ENCODE results near the gene TP53BP1.

DNA sequence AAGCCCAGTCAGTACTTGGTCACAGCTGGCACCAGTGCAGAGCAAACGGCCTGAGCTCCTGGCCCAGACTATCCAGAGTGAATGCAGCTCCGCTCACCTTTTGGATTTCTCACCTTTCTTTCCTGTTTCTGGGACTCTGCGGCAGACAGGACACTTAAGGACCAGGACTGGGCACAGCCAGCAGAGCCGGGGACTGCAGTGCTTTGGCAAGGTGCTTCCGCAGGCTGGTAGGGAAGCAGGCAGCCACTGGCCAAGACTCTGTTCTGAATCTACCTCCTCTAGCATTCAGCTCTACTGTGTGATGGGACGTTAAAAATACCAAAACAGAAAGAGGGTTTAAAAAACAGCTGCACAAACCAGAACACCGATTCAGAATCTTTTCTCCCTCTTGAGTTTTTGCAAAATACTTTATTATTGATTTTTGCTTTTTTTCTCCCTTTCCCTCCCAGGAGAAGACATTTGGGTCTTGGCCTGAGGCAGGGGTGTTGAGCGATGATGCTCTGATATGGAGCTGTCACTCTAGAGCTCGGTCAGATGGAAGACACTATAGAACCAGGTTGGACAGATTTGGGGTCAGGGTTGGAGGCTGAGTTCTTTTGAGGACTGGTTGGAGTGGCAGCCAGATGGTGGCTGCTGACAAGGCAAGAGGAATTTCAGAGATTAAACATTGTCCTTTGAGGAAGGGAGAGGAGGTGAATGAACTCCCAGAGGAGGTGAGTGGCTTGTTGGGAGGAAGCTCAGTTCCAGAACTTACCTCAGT is 17.0 kb downstream of the CDAN1 start:
- RRBS, 2 experiments: no CpG with 5 or more reads among the region's 9 CpGs

DNA sequence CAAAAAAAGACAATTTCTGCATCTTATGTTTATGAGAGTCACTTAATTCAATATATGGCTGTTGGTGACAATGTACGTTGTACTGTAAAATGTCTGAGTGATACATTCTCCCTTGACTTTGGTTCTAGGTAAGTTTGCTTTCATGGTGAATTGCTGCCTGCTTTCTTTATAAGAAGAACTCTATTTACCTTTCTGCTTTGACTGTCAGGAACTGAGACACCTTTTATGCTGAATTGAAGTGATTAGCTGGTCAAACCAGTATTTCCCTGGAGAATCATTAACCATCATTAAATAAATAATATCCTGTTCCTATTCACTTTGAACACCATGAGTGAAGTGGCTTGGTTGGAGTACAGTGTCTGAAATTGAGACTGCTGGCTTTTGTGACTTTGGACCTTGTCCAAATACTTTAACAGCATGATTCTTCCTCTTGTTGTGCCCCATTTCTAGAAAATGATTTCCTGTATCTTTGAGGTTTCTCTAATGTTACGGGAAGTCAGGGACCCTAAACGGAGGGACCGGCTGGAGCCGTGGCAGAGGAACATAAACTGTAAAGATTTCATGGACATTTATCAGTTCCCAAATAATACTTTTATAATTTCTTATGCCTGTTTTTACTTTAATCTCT is 5.6 kb upstream of the TMEM62 start:
- RRBS, 2 experiments: no CpG with 5 or more reads among the region's 5 CpGs

- RRBS, 2 experiments: no CpG with 5 or more reads among the region's 17 CpGs
Observed at GRCh38 chr15:43134059-43134802, 845 bp downstream of the TMEM62 start.

DNA sequence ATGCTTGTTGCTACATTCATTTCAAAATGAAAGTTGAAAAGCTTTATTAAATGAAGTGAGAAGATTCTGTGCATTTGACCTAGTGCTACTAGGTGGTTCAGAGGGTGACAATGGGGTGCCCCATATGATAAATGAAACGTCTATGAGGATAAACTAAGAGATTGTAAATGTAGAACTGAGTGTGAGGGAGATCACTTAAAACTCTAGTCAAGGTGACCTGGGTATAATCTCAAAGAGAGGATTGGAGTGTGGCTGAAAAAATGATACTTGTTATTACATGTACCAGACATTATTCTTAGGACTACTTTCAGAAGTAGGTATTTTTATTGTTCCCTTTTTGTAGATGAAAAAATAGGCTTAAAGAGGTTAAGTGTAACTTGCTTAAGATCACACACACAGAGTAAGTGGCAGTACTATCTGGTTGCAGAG is 7.7 kb downstream of the ADAL start:
- RRBS, 2 experiments: no CpG with 5 or more reads among the region's 1 CpG

DNA sequence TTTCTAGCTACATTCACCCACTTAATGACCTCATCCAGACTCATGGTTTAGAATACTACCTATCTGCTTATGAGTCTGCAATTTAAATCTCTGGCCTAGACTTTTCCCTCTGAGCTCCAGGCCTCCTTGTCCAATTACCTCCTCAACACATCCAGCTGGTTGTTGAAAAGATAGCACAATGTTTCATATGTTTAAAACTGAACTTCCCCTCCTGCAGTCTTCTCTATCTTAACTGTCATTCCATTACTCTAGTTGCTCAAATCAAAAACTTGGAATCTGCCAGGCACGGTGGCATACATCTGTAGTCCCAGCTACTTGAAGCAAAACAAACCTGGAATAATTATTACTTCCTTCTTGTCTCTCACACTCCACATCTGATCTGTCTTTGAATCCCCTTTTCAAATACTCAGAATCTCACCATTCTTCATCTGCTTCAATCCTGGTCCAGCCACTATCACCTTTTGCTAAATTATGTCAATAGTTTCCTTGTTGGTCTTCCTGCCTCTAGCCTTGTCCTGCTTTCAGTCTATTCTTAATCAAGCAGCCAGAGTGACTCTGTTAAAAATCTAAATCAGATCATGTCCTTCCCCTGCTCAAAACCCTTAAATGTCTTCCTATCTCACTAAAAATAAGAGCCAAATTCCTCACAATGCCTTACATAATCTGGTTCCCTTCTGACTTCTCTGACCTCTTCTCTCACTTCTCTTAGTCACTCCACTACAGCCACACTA is 8.9 kb downstream of the TP53BP1 start:
- RRBS, 2 experiments: no CpG with 5 or more reads among the region's 1 CpG

GRCh38 chr15:43492611-43493642 is at the start of gene TP53BP1:
Gene TP53BP1, minus strand, starts transcription at chr15:43493156.
- RRBS, 2 experiments: 1 to 3% methylated on average over 3 to 13 of the region's 55 CpGs

- RRBS, 2 experiments: no CpG with 5 or more reads among the region's 6 CpGs
Observed at GRCh38 chr15:43517727-43518262, 387 bp downstream of the MAP1A start.

DNA sequence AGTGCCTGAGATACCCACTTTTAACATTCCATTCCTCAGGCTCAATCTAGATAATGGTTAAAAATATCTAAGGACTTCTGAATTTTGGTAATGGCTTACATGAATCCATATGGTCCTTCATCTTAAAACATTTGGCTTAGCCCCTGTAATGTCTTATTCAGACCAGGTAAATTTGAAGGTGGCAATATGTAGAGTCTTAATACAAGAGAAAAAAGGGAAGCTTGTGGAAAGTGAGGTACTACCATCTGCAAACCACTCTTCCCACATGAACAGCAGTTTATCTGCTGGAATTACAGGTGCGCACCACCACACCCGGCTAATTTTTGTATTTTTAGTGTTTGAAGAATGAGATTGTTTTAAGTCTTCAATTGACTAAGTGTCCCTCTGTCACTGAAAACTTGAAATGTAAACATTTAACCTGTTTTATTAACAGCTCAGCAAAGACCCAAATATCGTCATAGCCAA is 6.9 kb downstream of the ELL3 start:
- RRBS, 2 experiments: no CpG with 5 or more reads among the region's 3 CpGs

DNA sequence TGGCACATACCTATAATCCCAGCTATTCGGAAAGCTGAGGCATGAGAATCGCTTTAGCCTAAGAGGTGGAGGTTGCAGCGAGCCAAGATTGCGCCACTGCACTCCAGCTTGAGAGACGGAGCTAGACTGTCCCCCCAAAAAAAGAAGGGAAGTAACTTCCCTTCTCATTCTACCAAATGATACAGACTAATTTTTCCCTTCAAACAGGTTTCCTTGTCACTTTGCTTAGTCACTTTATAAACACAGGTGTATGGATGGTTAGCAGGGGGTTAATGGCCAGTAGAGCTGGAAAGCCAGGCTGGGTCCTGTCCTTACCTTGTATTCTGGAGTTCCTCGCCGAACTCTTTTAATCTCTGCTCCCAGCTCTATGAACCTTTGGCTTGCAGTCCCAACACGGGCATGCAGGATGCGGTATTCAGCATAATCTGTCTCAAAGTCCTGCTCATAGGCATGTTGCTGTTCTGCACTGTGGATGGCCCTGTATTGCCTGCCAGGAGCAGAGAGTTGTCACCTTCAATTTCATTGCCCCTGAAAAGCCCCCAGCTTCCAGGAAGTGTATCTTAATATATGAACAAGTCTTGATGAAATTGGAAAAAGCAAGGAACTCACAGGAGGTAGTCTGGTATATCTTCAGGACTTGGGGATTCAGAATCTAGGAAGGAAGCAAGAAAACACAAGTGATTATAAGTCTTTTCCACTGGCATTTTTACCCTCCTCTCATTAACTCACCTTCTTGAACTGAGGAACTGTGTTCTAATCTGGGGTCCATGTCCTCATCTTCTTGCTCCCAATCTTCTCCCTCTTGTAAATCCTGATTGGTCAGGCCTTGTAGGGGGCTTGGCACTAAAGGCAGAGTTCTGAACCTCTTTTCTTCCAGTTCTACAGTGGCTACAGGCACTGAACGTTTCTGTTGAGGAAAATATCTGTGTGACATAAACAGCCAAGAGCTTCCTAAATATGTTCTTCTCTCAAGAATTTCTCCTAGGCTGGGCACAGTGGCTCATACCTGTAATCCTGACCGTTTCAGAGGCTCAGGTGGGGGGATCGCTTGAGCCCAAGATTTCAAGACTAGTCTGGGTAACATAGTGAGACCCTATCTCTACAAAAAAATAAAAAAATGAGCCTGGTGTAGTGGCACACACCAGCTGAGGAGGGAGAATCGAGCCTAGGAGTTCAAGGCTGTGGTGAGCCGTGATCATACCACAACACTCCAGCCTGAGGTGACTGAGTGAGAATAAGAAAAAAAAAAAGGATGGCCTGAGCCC is 2.5 kb downstream of the ELL3 start:
- RRBS, 2 experiments: no CpG with 5 or more reads among the region's 14 CpGs

DNA sequence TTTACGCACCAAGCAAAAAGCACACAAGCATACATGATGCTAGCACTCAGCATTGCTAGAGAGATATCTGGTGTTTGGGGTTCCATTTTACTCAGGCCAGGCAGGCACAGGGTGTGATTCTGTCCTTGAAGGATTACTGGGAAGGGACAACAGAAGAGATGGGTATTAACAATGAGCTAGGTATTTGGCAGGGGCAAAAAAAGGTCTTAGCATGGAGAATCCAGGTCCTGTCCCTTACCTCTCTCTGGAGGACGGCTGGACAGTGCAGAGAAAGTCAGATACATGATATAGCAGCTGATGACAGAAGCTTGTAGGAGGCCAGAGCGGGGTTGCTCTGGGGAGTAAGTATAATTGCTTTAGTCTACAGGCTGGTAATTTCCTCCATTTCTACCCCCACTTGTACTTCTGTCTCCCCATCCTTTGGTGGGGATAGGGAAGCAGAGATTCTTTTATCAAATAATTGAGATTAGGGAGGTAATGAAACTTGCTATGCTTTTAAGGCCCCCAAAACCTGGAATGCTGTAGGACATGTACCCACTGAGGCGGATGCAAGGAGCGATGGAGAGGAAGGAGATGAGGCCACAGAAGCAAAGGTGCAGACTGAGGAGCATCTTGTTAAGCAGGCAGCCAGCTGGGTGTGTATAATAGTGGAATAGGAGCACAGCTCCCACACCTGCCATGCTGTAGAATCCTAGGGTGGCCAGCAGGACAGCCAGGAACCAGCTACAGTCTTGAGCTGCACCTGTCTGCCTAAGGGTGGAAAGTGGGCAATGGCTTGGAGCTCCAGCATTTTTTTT is 3.2 kb downstream of the SERINC4 start:
- RRBS, 2 experiments: no CpG with 5 or more reads among the region's 5 CpGs

DNA sequence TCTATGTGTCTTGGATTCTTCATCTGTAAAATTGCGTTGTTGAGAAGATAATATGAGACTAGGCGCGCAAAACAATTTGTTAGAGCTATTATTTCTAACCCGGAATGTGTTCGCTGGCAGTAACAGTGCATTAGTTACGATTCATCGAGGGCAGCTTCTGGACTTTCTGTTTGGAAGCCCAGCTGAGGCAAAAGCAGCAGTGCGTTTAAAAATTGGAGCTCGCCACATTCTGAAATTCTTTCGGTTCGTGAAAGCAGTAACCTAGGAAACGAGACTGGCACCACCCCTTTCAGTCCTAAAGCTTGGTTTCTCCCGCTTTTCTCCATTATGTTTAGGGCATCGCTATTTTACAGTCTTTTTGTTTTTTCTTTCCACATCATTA is 803 bp upstream of the GOLM2 start:
- RRBS, 2 experiments: no CpG with 5 or more reads among the region's 14 CpGs

GRCh38 chr15:44830419-44831283 is 94.3 kb downstream of the TRIM69 start:
- RRBS, 2 experiments: no CpG with 5 or more reads among the region's 10 CpGs

- RRBS, 2 experiments: no CpG with 5 or more reads among the region's 4 CpGs
Observed at GRCh38 chr15:44882413-44882866, 74.0 kb upstream of the TERB2 start.

- RRBS, 2 experiments: no CpG with 5 or more reads among the region's 2 CpGs
Observed at GRCh38 chr15:45023930-45024390, 965 bp downstream of the SORD start.

DNA sequence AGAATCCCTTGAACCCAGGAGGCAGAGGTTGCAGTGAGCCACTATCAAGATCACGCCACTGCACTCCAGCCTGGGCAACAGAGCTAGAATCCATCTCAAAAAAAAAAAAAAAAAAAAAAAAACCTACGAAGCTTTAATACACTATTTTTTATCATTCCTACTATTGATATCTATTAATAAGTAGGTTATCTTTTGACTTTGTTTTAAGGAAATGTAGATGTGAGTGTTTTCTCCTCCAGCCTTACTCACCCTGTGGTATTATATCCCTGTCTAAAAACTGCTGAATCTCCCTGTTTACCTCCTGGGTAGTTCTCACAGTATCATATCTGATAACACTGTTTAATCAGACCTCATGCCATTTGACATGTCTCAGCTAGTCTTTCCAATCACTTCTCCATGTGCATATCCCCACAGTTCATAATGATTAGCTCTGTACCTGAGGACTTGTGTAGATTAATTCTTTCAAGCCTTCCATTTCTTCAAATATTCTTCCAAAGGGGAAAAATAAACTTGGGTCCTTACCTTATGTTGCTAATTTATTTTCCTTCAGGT is 30.8 kb downstream of the DUOX2 start:
- RRBS, 2 experiments: no CpG with 5 or more reads among the region's 2 CpGs

GRCh38 chr15:45117550-45118404 is 3.7 kb downstream of the DUOXA2 start:
- RRBS, 2 experiments: no CpG with 5 or more reads among the region's 41 CpGs

- RRBS, 2 experiments: no CpG with 5 or more reads among the region's 14 CpGs
Observed at GRCh38 chr15:45184251-45185406, 3.1 kb downstream of the SHF start.

GRCh38 chr15:45377014-45377960 is 1.1 kb downstream of the GATM start:
- RRBS, 2 experiments: no CpG with 5 or more reads among the region's 21 CpGs

DNA sequence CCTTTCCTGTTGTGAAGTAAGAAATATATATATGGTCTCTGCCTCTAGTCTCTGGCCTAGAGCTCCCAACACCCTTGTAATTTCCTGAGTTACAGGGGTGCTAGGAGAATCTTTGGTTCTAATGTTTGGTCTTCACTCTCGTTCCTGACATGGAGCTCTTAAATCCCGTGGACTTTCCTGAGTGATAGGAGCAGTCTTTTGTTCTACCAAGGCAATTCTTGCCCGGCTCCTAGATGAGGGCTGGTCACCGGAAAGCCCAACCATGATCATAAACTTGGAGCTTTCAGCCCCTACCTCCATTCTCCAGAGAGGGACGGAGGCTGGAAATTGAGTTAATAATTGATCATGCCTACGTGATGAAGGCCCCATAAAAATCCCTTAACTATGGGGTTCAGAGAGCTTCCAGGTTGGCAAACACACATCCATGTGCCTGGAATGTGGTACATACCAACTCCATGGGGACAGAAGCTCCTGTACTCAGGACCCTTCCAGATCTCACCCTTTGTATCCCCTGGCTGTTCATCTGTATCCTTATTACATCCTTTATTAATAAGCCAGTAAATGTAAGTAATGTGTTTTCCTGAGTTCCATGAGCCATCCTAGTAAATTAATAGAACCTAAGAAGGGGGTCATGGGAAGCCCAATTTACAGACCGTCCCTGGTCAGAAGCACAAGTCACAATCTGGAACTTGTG is 4.9 kb upstream of the SPATA5L1 start:
- RRBS, 2 experiments: no CpG with 5 or more reads among the region's 7 CpGs

Data from NT2/D1 (cell line).